Epithelial cell of alveolus of lung (primary cell): ENCODE measurements around a stretch of chr7.

DNA sequence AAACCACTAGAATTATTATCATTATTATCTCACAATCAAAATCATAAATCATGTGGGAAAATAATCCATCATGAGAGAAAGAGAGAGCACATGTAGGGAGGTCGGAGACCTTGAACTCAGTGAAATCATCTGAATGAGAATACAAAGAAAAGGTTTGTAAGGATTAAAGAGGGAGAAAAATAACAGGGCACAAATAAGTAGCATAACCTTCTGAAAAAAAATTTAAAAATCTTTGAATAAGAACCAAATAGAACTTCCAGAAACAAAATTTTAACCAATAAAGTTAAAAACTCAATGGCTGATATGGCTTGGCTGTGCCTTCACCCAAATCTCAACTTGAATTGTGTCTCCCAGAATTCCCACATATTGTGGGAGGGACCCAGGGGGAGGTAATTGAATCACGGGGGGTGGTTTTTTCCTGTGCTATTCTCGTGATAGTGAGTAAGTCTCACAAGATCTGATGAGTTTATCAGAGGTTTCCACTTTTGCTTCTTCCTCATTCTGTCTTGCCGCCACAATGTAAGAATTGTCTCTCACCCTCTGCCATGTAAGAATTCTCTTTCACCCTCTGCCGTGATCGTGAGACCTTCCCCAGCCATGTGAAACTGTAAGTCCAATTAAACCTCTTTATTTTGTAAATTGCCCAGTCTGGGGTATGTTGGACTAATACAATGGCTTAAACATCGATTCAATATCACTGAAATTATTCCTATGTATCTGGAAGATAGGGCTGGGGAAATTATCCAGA lies 115.4 kb upstream of the MTPN start:
- RAMPAGE, long total RNA, result no peak
- RRBS, result no CpG with 5 or more reads among the region's 7 CpGs

GRCh38 chr7:136420092-136420293 lies 442.8 kb upstream of the MTPN start:
- RAMPAGE, long total RNA, result no peak
- RRBS, result no CpG with 5 or more reads among the region's 7 CpGs

GRCh38 chr7:137890170-137891207 lies 43.7 kb upstream of the DGKI start:
- RAMPAGE, long total RNA, result no peak
- RRBS, result no CpG with 5 or more reads among the region's 6 CpGs

DNA sequence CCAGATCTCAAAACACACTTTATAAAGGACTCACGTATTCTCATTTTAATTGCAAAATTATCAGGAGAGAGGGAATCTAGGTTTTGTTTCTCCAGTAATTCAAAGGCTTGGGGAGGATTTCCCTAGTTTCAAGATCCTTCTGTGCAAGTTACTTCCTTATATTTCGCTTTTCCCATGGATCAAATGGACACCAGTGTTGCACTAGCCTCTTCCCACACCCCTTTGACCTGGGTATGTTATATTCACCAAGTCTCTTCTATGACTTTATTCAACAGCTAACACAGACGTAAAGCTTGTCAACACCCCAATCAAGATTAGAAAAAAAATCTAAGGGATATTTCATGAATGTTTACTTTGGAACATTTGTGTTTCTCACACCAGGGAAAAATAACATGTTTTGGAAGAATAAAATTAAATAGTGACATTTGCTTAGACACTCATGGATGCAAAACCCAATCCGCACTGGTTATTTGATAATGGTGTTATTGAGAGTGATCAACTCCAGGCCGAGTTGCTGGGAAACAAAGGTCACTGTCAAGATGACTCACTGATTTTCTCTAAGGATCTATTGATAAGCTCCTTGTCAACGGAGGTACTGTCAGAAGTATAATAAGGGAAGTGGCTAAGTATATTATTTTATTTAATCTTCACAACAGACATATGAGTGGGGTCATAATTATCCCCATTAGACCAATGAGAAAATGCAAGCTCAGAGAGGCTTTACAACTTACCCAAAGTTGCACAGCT lies 52.4 kb downstream of the CREB3L2 start:
- RAMPAGE, long total RNA, result no peak
- RRBS, result no CpG with 5 or more reads among the region's 6 CpGs

- RAMPAGE, long total RNA, result no peak
- RRBS, result no CpG with 5 or more reads among the region's 15 CpGs
Measured at GRCh38 chr7:137966848-137968145, 34.6 kb downstream of the CREB3L2 start.

- RAMPAGE, long total RNA, result no peak
- RRBS, result no CpG with 5 or more reads among the region's 1 CpG
Measured at GRCh38 chr7:137975842-137976266, 26.0 kb downstream of the CREB3L2 start.

DNA sequence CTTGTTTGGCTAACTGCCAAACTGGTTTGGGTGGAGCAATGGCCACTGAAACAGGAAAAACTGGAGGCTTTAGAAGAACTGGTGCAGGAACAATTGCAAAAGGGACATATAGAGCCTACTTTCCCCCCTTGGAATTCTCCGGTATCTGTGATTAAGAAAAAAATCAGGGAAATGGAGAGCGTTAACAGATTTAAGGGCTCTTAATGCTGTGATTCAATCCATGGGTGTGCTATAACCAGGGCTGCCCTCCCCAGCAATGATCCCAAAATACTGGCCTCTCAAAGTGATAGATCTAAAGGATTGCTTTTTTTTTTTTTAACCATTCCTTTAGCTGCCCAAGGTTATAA lies 117.9 kb upstream of the TRIM24 start:
- RAMPAGE, long total RNA, result no peak
- RRBS, result no CpG with 5 or more reads among the region's 2 CpGs

- RAMPAGE, long total RNA, result no peak
- RRBS, result 96% methylated on average over 3 of the region's 23 CpGs
Measured at GRCh38 chr7:138564854-138566002, 105.2 kb downstream of the TRIM24 start.

- RAMPAGE, long total RNA, result no peak
- RRBS, result no CpG with 5 or more reads among the region's 17 CpGs
Measured at GRCh38 chr7:138752267-138753038, 45.3 kb upstream of the TMEM213 start.

DNA sequence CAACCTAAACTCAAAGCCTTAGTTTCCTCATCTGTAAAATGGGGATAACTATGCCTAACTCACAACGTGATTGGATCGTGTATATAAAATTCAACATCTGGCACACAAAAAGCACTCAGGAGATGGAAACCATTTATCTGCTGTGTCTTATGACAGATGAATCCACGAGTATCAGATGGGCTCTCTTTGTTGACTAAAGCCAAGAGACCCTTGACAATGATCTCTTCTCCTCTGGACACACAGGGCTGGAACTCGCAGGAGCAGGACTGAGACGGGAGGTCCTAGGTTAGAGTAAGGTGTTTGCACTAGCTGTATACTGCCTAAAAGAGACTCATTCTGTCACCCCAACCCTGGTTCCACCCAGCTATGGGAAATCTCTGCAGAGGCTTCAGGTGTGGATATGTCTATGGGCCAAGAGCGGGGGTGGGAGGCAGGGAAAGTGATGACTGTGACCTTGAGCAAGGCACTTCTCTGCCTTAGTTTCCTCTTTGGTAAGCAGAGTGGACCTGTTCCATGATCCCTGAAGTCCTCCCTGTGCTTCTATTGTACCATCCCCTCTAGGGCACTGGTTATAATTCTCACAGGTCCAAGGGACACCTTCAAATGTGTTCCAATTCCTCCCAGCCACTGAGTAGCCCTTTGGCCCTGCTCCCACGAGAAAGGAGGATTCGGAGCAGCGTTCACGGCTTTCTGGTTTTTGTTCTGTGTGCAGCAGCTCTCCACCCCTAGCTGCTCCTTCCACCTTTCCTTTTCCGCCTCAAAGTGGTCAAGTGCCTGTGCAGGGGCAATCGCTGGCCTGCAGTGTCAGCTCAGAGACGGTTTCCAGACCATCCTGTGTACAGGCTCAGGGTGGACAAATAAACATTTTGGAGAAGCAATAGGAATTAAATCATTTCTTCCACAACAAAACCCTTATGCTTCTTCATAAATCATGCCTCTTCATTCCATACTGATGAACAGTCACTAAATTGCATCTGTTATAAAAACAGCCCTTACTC lies 1.5 kb downstream of the KIAA1549 start:
- RAMPAGE, long total RNA, result no peak
- RRBS, result no CpG with 5 or more reads among the region's 13 CpGs

DNA sequence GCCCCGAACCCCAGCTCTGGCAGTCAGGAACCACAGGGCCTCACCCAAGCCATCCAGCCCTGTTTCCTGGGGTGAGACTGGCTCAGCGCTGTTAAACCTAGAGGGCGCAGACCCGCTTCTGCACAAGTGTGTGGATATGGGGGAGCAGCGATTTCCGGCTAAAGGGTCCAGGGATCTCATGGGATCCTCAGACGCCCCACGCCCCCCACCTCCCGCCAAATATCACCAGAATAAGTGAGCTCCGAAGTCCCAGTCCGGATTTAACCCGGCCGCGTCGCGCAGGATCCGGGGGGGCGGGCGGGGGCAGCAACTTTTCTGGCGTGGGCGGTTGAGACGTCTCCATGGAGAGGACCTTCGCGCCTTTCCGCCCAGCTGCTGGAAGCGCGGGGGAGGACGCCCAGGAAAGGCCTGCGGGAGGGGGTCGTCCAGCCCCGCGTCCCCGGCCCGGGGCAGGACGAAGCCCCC lies 703 bp downstream of the ZC3HAV1L start:
- RAMPAGE, long total RNA, result no peak
- RRBS, result 7% methylated on average over 3 of the region's 35 CpGs

GRCh38 chr7:139083715-139084275 lies 25.7 kb downstream of the ZC3HAV1 start:
- RAMPAGE, long total RNA, result no peak
- RRBS, result no CpG with 5 or more reads among the region's 9 CpGs

GRCh38 chr7:139131348-139131895 lies 2.2 kb upstream of the TTC26 start:
- RAMPAGE, long total RNA, result no peak
- RRBS, result no CpG with 5 or more reads among the region's 4 CpGs

DNA sequence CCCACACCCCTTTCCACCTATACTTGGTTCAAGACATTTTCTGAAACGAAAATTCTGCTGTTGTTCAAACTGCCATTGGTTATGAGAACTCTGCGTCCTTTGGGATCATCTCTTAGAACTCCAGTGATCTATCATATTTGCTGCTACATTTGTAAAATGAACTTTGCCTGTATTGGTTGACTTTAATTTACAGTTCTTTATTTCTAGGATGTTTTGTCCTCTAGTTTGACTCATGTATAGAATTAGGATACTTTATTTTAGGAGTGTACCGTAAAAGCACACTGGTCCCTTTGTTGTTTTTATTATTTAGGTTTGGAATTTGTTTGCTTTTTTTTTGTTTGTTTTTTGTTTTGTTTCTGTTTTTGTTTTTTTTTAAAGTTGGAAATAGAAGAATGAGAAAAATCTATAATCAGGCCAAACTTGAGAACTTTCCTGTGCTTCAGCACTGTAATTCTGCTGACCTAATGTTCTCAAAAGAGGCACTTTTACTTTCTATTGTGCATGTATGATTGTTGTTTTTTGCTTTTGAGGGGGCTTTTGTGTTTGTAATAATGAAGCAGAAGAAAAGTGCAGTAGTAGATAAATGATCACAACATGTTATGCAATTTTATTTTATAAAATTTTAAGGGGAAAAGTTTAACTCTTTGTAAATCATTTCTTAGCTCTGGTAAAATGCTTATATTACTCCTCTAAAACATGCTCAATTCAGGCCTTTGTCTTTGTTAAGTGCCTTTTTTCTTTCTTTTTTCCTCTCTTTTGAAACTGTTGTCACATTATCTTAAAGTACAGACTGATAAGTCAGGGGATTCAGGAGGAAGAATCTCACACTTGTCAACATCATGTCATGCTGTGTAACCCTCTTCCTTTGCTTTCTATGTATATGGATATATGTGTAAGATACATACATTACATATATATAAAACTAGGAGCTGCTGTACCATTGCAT lies 39.5 kb upstream of the FMC1 start:
- RAMPAGE, long total RNA, result no peak
- RRBS, result no CpG with 5 or more reads among the region's 3 CpGs

DNA sequence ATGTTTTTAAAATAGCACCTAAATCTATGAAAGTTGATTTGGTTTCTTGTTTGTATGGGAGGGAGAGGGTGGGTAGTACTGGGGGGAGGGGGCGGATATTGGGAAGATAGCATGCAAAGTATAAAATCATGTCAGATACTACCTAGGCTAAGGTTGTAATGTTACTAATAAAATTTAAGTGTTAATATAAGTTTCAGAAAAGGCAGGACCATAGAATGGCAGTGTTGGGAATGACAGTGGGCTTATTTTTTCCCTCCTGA lies 11.7 kb downstream of the LUC7L2 start:
- RAMPAGE, long total RNA, result no peak
- RRBS, result no CpG with 5 or more reads among the region's 1 CpG

GRCh38 chr7:139417238-139417933 lies 57.7 kb downstream of the LUC7L2 start:
- RAMPAGE, long total RNA, result no peak
- RRBS, result no CpG with 5 or more reads among the region's 18 CpGs

GRCh38 chr7:139646921-139647552 lies 123.6 kb downstream of the CLEC2L start:
- RAMPAGE, long total RNA, result no peak
- RRBS, result no CpG with 5 or more reads among the region's 6 CpGs

- RAMPAGE, long total RNA, result no peak
- RRBS, result no CpG with 5 or more reads among the region's 7 CpGs
Measured at GRCh38 chr7:139651128-139651675, 126.6 kb downstream of the HIPK2 start.

DNA sequence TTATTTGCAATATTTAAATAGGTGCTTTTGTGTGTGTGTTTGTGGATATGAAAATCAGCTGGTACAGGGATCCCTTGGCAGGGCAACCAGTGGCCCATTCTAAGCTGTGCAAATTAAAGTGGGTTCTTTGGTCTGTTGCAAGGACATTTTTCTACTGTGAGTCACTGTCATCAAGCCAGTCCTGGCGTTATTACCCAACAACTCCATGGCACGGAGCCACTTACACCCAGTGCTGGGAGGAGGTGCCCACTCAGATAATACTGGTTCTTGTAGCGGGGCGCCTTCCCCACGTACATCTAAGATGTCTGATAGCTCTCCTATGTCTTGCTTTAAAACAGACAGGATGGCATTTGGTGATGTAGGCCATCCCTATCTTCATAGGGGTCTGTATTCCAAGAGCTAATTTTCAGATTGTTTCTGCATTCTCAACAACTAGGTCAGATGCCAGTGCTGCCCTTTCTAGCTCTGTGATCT lies 45.6 kb downstream of the HIPK2 start:
- RAMPAGE, long total RNA, result no peak
- RRBS, result no CpG with 5 or more reads among the region's 5 CpGs

GRCh38 chr7:139776734-139777412 lies 925 bp downstream of the HIPK2 start:
- RAMPAGE, long total RNA, result no peak
- RRBS, result 4% methylated on average over 6 of the region's 42 CpGs